ENCODE results near the gene GAS6.

DNA sequence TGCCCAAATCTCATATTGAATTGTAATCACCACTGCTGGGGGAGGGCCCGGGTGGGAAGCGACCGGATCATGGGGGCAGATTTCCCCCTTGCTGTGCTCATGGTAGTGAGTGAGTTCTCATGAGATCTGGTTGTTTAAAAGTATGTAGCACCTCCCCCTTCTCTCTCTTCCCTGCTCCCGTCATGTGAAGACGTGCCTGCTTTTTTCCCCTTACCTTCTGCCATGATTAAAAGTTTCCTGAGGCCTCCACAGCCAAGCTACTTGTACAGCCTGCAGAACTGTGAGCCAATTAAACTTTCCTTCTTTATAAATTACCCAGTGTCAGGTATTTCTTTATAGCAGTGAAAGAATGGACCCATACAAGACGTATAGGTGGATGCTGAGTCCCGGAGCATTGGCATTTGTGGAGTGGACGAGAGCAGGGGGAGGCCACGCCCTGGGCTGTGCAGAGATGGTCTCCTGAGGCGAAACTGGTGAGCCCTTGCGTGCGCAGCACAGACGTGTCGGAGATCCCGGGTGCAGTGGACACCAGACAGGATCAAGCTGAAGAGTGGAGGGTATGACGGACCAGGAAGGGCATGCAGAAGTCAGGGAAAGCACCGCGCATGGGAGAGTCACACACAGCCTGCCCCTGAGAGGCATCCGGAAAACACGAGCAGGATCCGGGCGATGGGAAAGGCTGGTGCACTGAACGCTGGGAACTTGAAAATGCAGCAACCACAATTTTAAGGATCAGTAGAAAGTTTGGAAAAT, 42.3 kb downstream of the CUL4A start:
- PRO-cap: no peak
- RAMPAGE, long total RNA, 5 experiments: start-site peak on the plus strand in 1 of 5 experiments, centred at position 371 of the sequence, 7 reads per replicate
- RRBS: 96% methylated on average over 8 of the region's 23 CpGs

DNA sequence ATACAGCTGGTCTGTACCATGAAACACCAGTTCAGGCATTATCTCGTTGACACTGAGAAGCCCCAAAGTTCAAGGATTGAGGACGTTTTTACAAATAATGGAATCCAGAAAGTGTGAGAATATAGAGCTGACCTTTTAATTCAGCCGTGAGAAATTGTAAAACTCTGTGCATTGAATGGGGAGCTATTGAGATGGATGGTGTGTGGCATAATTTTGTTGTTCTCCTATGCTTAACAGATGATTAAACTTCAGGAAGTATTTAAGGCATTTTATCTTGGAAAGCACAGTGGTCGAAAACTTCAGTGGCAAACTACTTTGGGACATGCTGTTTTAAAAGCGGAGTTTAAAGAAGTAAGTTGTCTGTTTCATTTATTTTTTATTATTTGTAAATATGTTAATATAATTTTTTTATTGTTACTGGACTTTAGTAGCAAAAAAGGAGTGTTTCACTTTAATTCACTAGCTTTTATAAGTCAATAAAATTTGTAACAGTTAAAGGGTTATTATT, 43.5 kb downstream of the CUL4A start:
- PRO-cap: no peak
- RAMPAGE, long total RNA, 5 experiments: start-site peak on the plus strand in 1 of 5 experiments, centred at position 326 of the sequence, 18 reads per replicate
- RRBS: no CpG with 5 or more reads among the region's 5 CpGs

DNA sequence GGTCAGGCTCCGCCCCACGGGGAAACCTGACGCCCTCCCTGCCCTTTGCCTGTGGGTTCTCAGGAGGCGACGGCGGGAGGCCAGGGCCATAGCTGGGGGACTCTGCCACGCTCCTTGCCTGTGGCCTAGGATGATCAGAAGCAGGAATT, 41.3 kb upstream of the GRTP1 start:
- PRO-cap: no peak
- RAMPAGE, long total RNA, 5 experiments: no peak in any of the 5 experiments
- RRBS: no CpG with 5 or more reads among the region's 7 CpGs

DNA sequence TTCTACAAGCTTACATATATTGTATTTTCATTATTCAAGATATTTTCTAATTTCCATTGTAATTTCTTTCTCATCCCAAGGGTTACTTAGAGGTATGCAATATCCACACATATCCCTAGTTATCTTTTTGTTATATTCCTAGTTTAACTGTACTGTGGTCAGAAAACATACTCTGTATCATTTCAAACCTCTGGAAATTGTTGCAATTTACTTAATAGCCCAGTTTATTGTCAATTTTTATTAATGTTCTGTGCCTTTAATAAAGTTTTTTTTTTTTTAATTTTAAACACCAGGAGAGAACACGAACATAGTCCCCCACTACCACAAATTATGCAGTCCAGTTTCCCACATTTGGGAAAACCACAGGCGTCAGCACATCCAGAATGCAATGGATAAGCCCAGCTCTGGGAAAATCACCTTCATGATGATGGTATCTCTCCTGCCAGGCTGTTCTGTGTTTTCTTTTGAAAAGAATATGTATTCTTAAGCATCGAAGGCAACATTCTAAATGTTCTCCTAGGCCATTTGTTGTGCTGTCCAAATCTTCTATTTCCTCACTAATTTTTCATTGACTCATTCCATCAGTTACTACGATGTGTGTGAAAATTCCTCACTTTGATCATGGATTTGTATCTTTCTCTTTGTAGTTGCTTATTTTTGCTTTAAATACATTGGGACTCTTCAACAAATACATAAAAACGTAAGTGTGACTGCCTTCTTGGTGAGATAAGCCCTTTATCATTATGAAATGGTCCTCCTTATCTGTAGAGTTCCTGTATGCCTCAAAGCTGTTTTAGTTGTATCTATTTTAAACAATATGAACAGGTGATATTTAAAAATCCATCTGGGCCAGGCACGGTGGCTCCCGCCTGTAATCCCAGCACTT, 11.6 kb downstream of the DCUN1D2 start:
- PRO-cap: no peak
- RAMPAGE, long total RNA, 5 experiments: no peak in any of the 5 experiments
- RRBS: no CpG with 5 or more reads among the region's 7 CpGs

GRCh38 chr13:113495379-113496386, 4.9 kb downstream of the TMCO3 start:
- PRO-cap: no peak
- RAMPAGE, long total RNA, 5 experiments: start-site peak on the plus strand in 2 of 5 experiments, at chr13:113495518-113495878 at its widest, 17 to 29 reads per replicate
- RRBS: no CpG with 5 or more reads among the region's 26 CpGs

GRCh38 chr13:113585116-113585989, 800 bp downstream of the TFDP1 start:
- PRO-cap: no peak
- RAMPAGE, long total RNA, 5 experiments: start-site peak on the plus strand in 3 of 5 experiments, at chr13:113585349-113585946 at its widest, 6 to 21 reads per replicate
- RRBS: 2% methylated on average over 20 of the region's 76 CpGs

DNA sequence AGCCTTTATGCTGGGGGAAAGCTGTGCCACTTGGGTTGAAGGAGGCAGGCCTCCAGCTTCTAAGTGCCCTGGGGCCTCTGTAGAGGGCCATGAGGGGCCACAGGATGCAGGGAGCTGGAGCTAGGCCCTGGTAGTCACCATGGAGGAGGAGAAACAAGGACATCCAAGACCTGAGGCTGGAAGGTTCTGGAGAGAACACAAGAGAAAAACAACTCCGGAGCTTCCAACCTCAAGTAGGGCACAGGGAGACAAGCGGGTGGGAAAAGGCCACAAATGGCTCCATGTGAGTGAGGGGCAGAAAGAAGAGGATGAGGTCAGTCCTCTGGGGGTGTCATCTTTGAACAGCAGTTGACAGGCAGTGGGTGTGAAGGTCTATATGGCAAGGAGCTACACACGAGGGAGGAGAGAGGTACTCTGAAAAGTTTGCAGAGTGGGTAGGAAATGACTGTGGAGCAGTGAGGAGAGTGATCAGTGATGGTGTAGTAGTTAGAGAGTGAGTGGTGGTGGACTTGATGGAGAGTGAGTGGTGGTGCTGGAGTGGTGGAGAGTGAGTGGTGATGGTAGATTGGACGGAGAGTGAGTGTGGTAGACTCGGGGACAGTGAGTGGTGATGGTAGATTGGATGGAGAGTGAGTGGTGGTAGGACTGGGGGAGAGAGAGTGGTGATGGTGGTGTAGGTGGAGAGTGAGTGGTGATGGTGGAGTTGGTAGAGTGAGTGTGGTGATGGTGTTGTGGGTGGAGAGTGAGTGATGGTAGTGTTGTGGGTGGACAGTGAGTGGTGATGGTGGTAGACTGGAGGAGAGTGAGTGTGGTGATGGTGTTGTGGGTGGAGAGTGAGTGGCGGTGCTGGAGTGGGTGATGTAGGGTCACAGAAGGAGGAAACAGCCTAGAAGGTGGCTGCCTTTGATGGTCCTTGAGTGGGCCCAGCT, 3.9 kb downstream of the TFDP1 start:
- PRO-cap: no peak
- RAMPAGE, long total RNA, 5 experiments: start-site peak on the plus strand in 1 of 5 experiments, centred at position 226 of the sequence, 24 reads per replicate
- RRBS: no CpG with 5 or more reads among the region's 6 CpGs

DNA sequence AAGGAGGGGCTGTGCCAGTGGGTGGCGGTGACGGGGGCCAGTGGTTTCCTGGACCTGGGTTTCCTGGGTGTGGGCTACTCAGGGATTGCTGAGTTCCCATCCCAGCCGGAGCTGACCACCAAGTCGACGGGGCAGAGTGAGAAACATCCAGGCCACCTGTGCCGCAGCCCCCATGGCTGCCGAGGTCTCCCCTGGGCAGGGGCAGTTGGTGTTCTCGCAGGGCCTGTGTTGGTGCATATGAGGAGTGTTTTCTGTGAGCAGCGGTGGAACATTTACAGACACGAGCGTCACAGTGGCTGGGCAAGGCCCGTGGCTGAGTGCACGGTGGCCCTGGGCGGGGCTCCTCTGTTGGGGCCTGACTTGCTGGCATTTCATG, 23.2 kb downstream of the TFDP1 start:
- PRO-cap: no peak
- RAMPAGE, long total RNA, 5 experiments: no peak in any of the 5 experiments
- RRBS: no CpG with 5 or more reads among the region's 14 CpGs

DNA sequence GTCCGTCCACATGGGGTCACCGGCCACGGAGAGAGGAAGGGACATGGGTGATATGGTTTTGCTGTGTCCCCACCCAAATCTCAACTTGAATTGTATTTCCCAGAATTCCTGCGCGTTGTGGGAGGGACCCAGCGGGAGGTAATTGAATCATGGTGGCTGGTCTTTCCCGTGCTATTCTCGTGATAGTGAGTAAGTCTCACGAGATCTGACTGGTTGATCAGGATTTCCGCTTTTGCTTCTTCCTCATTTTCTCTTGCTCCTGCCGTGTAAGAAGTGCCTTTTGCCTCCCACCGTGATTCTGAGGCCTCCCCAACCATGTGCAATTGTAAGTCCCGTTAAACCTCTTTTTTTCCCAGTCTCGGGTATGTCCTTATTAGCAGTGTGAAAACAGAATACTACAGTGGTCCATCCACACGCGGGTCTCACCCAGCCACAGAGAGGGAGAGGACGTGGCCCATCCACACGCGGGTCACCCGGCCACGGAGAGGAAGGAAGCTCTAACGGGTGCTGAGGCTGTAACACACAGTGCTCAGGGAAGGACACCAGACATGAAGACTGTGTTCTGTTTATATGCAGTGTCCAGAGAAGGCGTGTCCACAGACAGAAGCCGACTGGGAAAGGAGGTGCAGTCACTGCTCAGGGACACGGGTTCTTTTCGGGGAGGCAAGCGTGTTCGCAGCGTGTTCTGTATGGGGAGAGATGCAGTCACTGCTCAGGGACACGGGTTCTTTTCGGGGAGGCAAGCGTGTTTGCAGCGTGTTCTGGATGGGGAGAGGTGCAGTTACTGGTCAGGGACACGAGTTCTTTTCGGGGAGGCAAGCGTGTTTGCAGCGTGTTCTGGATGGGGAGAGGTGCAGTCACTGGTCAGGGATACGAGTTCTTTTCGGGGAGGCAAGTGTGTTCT, 48.3 kb downstream of the GAS6 start:
- PRO-cap: no peak
- RAMPAGE, long total RNA, 5 experiments: start-site peak on the plus strand in 1 of 5 experiments, centred at position 409 of the sequence, 5 reads per replicate
- RRBS: no CpG with 5 or more reads among the region's 39 CpGs

DNA sequence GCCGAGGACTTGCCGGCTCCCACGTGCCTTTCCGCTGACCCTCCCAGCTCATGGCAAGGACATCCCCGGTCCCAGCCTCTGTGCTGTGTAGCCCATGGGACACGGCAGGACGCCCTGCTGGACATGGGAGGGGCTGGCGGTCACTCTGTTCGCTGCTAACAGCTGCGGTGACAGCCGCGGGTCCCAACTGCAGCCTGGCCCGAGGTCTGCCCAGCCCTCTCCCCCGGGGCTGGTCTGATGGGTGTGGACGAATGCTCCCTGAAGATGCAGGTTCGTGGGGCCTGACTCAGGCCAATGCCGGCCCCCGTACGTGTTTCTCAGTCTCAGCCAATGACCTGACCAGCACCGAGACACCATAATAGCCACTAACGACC, 42.5 kb downstream of the GAS6 start:
- PRO-cap: no peak
- RAMPAGE, long total RNA, 5 experiments: no peak in any of the 5 experiments
- RRBS: 26% methylated on average over 8 of the region's 21 CpGs

DNA sequence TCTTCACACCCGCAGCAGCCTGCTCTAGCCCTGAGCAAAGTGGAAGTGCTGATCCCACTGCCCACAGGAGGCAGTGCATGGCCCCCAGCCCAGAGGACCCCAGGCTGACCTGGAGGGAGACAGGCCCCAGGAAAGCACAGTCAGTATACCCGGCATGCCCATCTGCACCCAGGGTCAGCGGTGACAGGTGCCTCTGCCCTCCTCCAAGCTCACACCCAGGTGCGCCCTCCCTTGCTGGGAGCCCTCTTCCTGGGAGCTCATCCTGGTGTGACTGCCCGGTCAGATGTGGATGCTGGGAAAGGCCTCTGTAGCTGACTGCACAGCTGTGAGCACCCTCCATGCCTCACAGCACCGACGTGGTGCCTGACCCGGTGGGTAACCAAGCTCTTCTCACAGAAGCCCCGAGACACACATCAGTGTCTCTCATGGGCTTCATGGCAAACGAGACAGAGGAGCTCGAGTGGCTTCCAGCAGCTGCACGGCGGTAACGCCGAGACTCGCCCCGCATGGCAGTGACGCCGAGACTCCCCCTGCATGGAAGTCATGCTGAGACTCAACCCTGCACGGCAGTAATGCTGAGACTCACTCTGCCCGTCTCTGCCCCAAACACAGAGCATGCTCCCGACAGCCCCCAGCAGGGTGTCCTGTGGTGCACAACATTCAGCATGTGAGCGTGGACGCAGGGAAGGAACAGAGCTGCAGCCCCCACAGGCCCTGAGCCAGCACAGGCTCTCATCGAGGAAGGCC, 9.8 kb downstream of the GAS6 start:
- PRO-cap: no peak
- RAMPAGE, long total RNA, 5 experiments: start-site peak on the minus strand in 1 of 5 experiments, centred at positions 159 to 366 of the sequence, 6 to 10 reads per replicate
- RRBS: 66% methylated on average over 6 of the region's 25 CpGs

- PRO-cap: bidirectional peak, plus-strand start at chr13:113864144, minus-strand start at chr13:113864076
- RAMPAGE, long total RNA, 5 experiments: start-site peak on the plus strand in 1 of 5 experiments, at chr13:113864147-113864166 at its widest, 5 reads per replicate
- RRBS: 2% methylated on average over 10 of the region's 60 CpGs
These were observed at the start of gene GAS6 for GRCh38 chr13:113863922-113864359. TSS of gene GAS6 (minus strand) at chr13:113864076.

GRCh38 chr13:113976600-113977176, 2.8 kb upstream of the C13orf46 start:
- PRO-cap: no peak
- RAMPAGE, long total RNA, 5 experiments: no peak in any of the 5 experiments
- RRBS: 63% methylated on average over 4 of the region's 12 CpGs

DNA sequence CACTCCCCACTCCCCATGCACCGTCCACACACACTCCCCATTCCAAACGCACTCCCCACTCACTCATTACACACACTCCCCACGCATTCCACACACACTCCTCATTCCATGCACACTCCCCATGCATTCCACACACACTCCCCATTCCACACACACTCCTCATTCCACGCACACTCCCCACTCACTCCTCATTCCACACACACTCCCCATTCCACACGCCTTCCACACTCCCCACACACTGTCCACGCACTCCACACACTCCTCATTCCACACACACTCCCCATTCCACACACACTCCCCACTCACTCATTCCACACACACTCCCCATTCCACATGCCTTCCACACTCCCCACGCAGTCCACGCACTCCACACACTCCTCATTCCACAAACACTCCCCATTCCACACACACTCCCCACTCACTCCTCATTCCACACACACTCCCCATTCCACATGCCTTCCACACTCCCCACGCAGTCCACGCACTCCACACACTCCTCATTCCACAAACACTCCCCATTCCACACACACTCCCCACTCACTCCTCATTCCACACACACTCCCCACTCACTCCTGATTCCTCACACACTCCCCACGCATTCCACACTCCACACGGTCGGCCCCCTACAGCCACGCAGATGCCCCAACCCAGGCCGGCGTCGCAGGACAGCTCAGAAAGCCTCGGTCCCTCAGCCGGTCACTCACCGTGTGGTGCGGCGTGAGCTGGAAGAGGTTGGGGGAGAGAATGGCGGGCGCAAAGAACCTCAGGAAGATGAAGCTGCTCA, 38.8 kb upstream of the C13orf46 start:
- PRO-cap: no peak
- RAMPAGE, long total RNA, 5 experiments: start-site peak on the minus strand in 1 of 5 experiments, centred at position 400 of the sequence, 5 reads per replicate
- RRBS: 92% methylated on average over 4 of the region's 24 CpGs

GRCh38 chr13:114014844-114015986, 41.3 kb upstream of the C13orf46 start:
- PRO-cap: bidirectional peak, plus-strand start at chr13:114015485, minus-strand start at chr13:114015352
- RAMPAGE, long total RNA, 5 experiments: start-site peak on the minus strand in 4 of 5 experiments, at chr13:114015221-114016208 at its widest, 6 to 21 reads per replicate
- RRBS: 53% methylated on average over 3 of the region's 51 CpGs

DNA sequence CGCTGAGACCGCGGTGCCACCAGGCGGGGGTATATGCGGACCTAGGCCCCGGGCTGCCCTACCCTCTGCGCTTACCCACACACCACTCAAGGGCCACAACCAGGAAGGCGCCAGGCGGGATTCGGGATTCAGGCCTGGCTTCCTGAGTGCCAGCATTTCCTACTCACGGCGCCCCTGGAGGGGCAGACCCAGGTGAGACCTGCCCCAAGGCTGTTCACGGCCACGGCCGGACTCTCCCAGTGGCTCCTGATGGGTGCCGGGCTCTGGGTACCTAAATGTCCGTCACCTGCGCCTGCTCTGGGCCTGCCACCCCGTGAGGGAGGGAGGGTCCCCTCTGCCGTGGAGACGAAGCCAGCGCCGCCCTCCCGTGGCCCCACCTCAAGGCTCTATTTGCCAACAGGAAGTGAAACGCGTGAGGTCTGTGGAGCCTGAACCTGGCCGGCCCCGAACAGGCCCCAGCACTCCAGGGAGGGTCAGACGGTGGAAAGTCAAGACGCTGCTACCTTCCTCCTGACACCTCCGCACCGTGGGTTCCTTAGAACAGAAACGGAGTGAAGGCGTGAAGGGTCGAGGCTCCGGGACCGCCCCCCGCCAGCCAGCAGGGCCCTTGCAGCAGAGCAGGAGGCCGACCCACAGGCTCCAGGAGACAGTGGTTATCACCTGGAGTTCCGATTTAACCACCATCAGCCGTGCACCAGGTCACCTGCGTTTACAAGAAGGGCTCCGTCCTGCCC, 50.7 kb upstream of the C13orf46 start:
- PRO-cap: unidirectional peak, plus-strand start at position 476 of the sequence
- RAMPAGE, long total RNA, 5 experiments: no peak in any of the 5 experiments
- RRBS: 91% methylated on average over 8 of the region's 43 CpGs

GRCh38 chr13:114112710-114113420, 19.6 kb downstream of the RASA3 start:
- PRO-cap: no peak
- RAMPAGE, long total RNA, 5 experiments: no peak in any of the 5 experiments
- RRBS: no CpG with 5 or more reads among the region's 18 CpGs

- PRO-cap: no peak
- RAMPAGE, long total RNA, 5 experiments: no peak in any of the 5 experiments
- RRBS: no CpG with 5 or more reads among the region's 39 CpGs
These were observed 17.0 kb downstream of the RASA3 start for GRCh38 chr13:114115148-114116104.

DNA sequence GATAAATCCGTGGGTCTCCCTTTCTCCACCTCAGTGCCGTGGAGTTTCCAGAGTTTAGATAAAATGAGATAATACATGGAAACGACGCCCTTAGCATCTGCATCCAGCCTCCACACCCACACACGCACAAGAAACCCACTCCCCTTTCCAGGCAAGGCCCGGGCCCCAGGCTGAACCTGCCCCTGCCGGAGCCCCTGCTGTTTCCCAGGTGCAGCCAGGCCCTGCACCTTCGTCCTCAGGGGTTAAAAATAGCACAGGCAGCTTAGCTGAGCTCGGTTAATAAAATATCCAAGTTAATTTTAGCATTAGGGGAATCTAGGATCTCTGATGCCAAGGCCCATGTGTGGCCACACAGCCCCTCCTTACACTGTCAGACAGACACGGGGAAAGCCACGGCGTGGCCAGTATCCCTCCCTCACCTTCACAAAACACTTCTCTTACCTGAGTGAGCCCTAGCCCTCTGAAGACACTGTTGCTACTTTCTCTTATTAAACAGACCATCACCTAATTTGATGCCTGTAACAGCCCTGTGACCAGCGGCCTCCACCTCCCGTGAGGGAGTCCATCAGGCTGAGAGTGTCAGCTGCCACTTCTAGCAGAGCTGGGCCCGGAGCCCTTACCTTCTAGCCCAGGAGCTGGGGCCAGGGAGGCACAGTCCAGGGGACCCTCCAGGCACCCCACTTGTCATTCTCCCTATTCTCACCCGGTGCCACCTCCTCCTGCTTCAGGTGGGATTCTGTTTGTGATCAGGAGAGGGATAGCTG, 4.4 kb downstream of the RASA3 start:
- PRO-cap: no peak
- RAMPAGE, long total RNA, 5 experiments: no peak in any of the 5 experiments
- RRBS: 82% methylated on average over 2 of the region's 16 CpGs

DNA sequence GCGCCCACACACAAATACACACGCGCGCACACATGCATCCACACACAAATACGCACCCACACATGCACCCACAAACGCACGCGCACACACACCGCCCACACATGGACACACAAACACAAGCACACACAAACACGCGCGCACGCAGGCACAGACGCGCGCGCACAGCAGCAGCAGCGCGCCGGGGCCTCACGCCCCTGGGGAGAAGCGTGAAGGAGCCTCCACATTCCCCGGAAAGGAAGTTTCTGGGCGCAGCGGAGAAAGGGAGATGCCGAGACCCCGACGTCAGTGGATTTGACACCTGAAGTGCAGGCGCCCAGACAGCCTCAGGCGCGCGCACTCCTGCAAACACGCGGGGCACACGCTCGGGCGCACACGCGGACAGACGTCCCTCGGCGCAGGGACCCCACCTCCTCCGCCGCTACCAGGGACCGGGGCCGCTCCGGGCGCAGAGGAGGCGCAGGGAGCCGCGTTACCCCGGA, 634 bp downstream of the RASA3 start:
- PRO-cap: no peak
- RAMPAGE, long total RNA, 5 experiments: no peak in any of the 5 experiments
- RRBS: 1% methylated on average over 4 of the region's 52 CpGs

Data from stomach (tissue), 7 donors.